ENCODE measurements around the gene NUP43.

- PRO-cap: no peak
- RAMPAGE, long total RNA, 5 experiments: no peak in any of the 5 experiments
These were observed 6.9 kb downstream of the TAB2 start for GRCh38 chr6:149324332-149324866.

GRCh38 chr6:149397397-149397960 is 2.6 kb upstream of the SUMO4 start:
- PRO-cap: no peak
- RAMPAGE, long total RNA, 5 experiments: start-site peak on the plus strand in 1 of 5 experiments, at chr6:149397611-149397724 at its widest, 6 reads per replicate
- RRBS: no CpG with 5 or more reads among the region's 4 CpGs

- PRO-cap: no peak
- RAMPAGE, long total RNA, 5 experiments: no peak in any of the 5 experiments
- RRBS: no CpG with 5 or more reads among the region's 4 CpGs
These were observed 38.4 kb downstream of the ZC3H12D start for GRCh38 chr6:149446449-149446700.

DNA sequence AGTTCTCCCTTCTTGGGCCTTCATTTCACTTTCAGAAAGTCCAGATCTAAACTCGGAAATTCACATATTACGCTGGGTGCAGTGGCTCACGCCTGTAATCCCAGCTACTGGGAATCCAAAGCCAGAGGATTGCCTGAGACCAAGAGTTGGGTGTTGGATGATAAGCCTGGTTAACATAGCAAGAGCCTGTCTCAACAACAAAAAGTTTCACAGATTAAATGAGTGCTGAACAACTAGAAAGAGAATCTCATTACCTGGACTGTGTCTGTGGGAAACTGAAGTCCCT is 1.8 kb downstream of the GINM1 start:
- PRO-cap: no peak
- RAMPAGE, long total RNA, 5 experiments: no peak in any of the 5 experiments
- RRBS: no CpG with 5 or more reads among the region's 3 CpGs

GRCh38 chr6:149597895-149598577 is 31.9 kb downstream of the GINM1 start:
- PRO-cap: no peak
- RAMPAGE, long total RNA, 5 experiments: no peak in any of the 5 experiments
- RRBS: no CpG with 5 or more reads among the region's 7 CpGs

DNA sequence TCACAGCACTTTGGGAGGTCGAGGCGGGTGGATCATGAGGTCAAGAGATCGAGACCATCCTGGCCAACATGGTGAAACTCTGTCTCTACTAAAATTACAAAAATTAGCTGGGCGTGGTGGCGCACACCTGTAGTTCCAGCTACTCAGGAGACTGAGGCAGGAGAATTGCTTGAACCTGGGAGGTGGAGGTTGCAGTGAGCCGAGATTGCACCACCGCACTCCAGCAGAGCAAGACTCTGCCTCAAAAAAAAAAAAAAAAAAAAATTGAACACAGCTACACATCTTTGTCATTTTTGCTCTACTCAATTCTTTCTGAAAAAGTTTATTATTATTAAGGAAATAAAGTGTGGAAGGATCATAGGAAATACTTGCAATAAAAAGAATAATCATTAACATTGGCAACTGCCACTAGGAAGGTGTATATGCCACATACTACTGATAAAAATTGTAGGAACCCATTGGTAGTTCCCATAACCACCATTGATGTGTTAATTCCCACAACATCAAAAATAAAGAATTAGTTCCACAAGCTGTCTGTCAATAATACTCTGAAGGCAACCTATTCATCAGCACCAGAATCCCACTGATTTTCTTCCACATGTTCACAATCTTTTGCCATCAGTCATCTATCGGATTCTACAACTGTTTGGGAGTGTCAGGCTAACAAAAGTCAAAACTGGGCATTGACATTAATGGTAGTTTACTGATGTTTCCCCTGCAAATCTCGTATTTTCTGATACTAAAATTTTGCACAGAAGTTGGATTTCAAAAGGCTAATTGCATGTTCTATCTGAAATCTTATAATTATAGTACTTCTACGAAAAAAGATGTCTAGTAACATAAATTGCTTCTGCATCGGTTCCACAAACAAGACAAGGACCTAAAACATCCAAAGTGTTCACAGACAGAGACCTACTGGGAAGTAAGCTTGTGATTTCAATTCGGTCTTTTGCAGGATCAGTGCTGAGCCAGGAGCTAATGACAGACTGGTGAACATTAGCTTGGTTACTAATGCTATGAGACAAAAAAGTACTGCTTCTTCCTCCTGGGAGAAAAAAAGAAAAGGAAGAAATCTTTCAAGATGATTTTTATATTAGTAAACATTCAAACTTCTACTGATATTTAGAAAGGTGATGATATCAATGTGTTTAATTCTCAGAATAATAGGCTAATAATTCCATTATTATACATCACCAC is 8.7 kb upstream of the LATS1 start:
- PRO-cap: no peak
- RAMPAGE, long total RNA, 5 experiments: start-site peak on the minus strand in 1 of 5 experiments, centred at position 244 of the sequence, 9 reads per replicate
- RRBS: no CpG with 5 or more reads among the region's 12 CpGs

- PRO-cap: no peak
- RAMPAGE, long total RNA, 5 experiments: start-site peak on the minus strand in 4 of 5 experiments, at chr6:149746498-149746529 at its widest, 51 to 203 reads per replicate
- RRBS: 2% methylated on average over 19 of the region's 46 CpGs
These were observed at the start of gene NUP43 for GRCh38 chr6:149745696-149746902. Gene NUP43 (minus strand): TSS chr6:149746529.

DNA sequence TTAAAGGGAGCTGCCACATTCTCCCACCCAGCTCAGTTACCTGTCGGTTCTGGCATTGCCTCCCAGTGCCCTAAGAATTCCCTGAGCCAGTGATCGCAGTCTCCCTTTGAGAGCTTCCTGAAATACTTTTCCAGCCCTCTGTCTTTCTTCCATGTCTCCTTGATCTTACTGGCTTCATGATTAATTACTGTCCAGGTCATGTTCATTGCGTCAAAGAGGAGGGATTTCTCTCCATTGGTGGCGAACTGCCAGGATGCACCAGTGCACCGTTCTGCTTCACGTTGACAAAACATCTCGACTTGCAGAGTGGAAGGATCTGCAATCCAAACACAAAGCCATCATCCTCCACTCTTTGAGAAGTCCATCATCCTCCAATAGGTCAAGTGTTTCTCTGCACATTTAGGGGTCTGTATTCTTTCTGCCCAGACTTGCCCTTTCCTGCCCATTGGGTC is 8.6 kb downstream of the RAET1E start:
- PRO-cap: no peak
- RAMPAGE, long total RNA, 5 experiments: no peak in any of the 5 experiments
- RRBS: no CpG with 5 or more reads among the region's 7 CpGs

GRCh38 chr6:149964329-149964836 is 640 bp downstream of the ULBP1 start:
- PRO-cap: no peak
- RAMPAGE, long total RNA, 5 experiments: no peak in any of the 5 experiments
- RRBS: 23% methylated on average over 3 of the region's 53 CpGs

DNA sequence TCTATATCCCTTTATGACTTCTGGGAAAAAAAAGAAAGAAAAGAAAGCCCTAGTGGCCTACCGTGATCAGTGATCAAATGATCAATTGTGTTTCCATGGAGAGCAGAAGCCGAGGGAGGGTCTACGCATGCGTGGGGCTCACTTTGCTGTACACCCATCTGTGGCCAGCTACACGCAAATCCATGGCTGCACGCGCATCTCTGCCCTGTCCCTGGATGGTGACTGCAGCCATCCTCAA is 695 bp upstream of the ULBP3 start:
- PRO-cap: no peak
- RAMPAGE, long total RNA, 5 experiments: no peak in any of the 5 experiments
- RRBS: no CpG with 5 or more reads among the region's 7 CpGs

DNA sequence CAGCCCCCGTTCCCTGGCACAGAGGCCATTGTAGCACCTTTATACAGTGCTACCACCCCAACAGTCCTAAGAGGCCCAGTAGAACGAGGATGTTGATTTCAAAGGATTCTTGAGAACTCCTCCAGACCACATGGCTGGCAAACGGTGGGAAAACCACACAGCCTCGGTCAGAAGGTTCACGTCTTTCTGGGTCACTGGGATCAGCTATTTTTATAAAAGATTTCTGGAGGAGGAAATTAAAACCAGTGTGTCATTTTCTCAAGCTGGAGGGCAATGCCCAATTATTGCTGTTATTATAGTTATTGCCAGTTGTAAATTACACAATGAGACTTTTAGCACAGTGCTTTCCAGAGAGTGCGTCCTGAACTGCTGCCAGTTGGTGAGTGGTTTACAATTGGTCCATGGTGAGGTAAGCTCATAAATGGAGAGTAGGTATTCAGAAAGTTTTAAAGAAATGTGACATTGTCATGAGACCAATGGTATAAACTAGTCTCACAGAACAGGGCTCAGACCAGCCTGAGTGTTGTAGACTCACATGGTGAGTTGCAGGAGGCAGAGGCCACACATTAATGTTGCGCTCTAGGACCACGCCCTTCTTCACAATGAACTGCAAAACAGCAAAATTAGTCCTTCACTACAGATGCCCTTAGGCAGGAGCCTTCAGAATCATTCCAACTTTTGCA is 8.4 kb upstream of the PPP1R14C start:
- PRO-cap: no peak
- RAMPAGE, long total RNA, 5 experiments: no peak in any of the 5 experiments
- RRBS: no CpG with 5 or more reads among the region's 8 CpGs

DNA sequence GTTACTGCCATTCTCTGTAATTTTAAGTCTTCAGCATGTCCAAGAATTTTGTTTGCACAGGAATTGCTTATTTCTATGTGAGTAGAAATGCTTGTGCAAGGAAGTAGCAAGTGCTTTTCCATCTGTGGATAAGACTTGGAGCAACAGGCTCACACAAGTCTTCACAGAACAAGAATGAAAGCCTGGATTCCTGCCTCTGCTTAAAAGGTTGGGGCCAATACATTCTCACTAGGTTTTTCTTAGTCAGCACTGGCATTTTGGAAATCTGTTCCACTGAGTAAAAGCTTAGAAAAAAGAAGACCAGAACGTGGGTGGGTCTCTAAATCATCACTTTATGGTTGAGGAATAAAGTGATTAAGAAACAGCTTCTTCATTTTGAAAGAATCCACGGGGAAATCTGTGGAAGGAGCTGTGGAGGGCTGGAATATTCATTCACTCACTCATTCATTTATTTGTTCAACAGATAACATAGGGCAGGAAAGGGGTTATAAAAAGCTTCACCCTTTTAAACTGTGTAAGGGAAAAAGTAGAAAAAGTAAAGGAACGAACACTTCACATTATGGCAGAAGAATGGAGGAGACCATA is 10.7 kb downstream of the PPP1R14C start:
- PRO-cap: no peak
- RAMPAGE, long total RNA, 5 experiments: no peak in any of the 5 experiments
- RRBS: no CpG with 5 or more reads among the region's 3 CpGs

DNA sequence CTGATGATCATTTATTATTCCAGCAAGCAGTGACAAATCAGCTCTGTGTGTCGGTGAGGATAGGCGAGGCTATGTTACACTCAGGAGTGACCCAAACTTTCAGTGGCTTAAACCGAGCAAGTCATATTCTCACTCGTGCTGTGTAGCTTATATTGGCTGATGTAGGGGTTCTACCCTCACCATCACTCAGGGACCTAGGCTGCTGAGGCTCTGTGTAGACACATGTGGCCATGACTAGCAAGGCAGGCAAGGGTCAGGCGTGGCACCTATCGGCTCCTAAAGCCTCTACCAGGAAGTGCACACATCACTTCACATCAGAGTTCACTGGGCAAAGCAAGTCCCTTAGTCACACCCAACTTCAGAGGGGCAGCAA is 42.8 kb downstream of the PPP1R14C start:
- PRO-cap: no peak
- RAMPAGE, long total RNA, 5 experiments: no peak in any of the 5 experiments
- RRBS: no CpG with 5 or more reads among the region's 6 CpGs

- PRO-cap: no peak
- RAMPAGE, long total RNA, 5 experiments: no peak in any of the 5 experiments
- RRBS: no CpG with 5 or more reads among the region's 9 CpGs
These were observed 54.2 kb downstream of the PPP1R14C start for GRCh38 chr6:150197002-150197518.

- PRO-cap: no peak
- RAMPAGE, long total RNA, 5 experiments: no peak in any of the 5 experiments
- RRBS: no CpG with 5 or more reads among the region's 9 CpGs
These were observed 59.6 kb downstream of the PPP1R14C start for GRCh38 chr6:150202350-150203023.

DNA sequence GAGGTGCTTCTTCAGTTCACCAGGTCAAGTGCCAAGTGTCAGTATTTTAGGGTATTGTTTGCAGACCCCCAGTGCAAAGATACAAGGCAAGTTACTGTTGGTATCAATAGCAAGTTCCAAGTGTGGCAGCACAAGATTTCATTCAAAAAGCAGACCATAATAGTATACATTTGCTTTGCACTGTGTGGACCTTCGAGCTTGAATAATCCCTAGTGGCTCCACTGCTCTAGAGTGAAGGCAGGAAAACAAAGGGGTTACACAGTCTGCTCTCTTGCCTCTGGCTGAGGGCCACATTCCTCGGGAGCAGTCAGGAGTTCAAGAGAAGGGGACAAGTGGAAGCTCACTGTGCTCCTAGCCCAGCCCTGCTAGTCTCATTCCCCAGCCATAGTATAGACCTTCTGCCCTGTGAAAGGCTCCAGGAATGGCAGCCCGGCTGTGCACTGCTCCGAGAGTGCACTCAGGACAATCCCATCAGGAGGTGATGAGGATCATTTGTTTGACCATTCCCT is 8.3 kb downstream of the IYD start:
- PRO-cap: no peak
- RAMPAGE, long total RNA, 5 experiments: no peak in any of the 5 experiments
- RRBS: no CpG with 5 or more reads among the region's 4 CpGs

- PRO-cap: no peak
- RAMPAGE, long total RNA, 5 experiments: no peak in any of the 5 experiments
- RRBS: no CpG with 5 or more reads among the region's 2 CpGs
These were observed 79.6 kb downstream of the IYD start for GRCh38 chr6:150448435-150448769.

DNA sequence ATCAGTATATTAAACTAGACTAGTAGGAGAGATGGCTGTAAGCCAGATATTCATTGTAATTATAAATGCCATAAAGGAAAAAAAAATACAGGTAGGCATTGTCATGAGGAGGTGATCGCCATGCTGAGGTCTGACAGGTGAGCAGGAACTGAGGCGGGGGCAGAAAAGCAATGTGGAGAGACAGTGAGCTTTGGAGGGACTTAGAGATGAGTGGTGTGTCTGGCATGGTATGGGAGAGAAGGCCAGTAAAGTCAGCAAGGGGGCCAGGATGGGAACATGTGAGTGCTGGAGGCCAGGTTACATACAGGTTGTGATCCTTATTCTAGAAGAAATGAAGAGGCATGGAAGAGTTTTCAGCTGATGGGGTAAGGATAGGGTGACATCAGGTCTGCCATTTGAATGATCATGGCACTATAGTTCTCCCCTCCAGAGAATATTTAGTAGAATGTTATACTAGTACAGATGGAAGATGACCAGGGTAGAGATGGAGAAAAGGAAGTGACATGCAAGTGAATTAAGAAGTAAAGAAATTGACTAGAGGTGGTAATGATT is 80.1 kb downstream of the PLEKHG1 start:
- PRO-cap: no peak
- RAMPAGE, long total RNA, 5 experiments: start-site peak on the plus strand in 1 of 5 experiments, centred at position 285 of the sequence, 10 reads per replicate
- RRBS: no CpG with 5 or more reads among the region's 2 CpGs

DNA sequence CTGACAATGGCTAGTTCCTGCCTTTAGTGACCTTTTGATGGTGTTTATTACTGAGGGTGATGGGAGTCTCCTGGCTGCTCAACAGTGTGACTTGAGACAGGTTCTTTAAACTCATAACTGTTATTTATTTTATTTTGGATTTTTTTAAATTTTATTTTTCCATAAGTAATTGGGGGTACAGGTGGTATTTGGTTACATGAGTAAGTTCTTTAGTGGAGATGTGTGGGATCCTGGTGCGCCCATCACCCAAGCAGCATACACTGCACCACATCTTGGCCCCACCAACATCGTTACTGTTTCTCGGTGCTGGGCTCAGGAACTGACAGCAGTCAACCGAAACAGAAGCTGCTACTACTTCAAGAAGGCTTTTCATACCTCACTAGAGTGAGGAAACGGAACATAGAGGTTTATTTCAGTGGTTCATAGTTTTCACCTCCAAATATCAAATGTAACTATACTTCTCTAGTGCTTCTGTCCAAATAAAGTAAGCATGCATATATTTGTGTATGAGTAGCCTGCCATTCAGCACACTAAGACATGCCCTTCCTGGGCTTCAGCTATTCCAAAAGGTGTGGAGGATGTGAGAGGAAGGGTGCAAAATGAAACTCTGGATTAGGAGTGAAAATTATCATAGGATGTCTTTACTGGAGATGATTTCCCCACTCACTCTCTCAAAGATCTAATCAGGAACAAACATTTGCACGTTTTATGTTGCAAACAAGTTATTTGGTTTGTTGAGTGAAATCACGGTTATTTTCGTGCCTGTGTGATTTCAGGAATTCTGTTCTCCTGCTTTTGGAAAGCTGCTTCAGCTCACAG is 90.6 kb downstream of the PLEKHG1 start:
- PRO-cap: no peak
- RAMPAGE, long total RNA, 5 experiments: no peak in any of the 5 experiments
- RRBS: no CpG with 5 or more reads among the region's 8 CpGs

GRCh38 chr6:150767430-150768053 is 98.0 kb upstream of the MTHFD1L start:
- PRO-cap: no peak
- RAMPAGE, long total RNA, 5 experiments: no peak in any of the 5 experiments
- RRBS: no CpG with 5 or more reads among the region's 8 CpGs

Measured in stomach (tissue), 7 donors.